Suprapubic skin (tissue), 4 donors: ENCODE results near the gene TRMT6.

DNA sequence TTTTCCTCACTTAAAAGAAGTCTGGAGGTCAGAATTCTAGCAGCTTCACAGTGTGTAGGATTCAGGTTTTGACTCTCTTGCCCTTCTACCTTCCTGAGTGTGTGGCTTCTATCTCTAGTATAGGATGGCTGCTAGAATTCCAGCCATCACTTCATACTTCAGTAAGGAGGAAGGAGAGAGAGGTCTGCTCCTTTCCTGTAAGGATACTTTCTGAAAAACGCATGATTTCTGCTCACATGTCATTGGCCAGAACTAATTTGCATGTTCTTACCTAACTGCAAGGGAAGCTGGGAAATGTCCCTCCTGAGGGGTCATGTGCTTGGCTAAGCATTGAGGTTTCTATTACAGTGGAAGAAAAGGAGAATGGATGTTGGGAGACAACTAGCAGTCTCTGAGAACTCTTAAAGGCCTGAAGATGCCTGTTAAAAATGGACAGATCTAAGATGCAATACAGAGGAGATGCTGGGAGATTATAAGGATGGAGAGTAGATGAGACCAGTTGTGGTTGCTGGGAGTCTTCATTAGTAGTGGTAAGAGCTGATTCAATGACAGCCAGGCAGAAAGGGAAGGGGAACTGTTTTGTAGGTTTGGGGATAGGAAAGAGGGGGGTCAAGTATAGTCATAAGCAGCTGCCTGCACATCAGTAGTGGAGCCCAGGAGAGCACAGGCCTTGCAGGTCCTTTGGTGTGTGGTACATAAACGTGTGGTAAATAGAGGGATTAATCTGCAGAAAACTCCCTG, 20.2 kb downstream of the CDS2 start:
- PRO-cap, result no peak
- RAMPAGE, long total RNA, 4 experiments, result no peak in any of the 4 experiments

DNA sequence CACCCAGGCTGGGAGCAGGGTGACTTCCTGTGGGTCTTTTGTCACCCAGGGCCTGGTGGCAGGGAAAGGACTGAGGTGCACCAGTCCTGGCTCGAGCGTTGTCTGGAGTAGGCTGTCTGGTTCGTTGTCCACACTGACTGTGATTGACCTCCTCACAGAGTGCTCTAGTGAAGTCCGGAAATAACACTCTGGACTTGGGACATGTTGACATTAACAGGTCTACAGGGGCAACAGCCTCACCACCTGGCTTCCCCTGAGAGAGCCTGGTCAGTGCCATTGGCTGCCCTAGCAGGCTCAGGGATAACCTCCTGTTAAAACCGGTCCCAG, 46.0 kb downstream of the CDS2 start:
- PRO-cap, result no peak
- RAMPAGE, long total RNA, 4 experiments, result no peak in any of the 4 experiments

DNA sequence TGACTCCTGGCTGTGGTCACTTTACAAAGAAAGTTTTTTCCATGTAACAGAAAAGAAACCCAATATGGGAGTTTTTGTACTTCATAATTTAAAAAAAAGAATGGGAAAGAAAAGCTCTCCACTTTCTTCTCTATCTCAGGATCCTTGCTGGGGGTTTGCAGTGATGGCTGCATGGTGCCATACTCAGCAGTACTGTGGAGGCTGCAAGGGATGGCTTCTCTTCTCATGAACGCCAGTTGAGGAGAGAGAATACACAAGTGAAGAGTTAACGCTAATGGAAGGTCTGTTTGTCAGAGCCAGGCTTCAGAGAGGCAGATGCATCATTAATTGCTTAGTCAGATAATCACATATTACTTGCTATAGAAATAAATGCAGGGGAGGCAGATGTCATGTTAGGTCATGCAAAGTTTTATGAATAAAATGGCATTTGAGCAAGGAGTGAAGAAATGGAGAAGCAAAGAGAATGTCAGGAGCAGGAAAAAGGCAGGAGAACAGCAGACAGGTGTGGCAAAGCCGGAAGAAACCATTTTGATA, 51.2 kb downstream of the CDS2 start:
- PRO-cap, result no peak
- RAMPAGE, long total RNA, 4 experiments, result no peak in any of the 4 experiments

DNA sequence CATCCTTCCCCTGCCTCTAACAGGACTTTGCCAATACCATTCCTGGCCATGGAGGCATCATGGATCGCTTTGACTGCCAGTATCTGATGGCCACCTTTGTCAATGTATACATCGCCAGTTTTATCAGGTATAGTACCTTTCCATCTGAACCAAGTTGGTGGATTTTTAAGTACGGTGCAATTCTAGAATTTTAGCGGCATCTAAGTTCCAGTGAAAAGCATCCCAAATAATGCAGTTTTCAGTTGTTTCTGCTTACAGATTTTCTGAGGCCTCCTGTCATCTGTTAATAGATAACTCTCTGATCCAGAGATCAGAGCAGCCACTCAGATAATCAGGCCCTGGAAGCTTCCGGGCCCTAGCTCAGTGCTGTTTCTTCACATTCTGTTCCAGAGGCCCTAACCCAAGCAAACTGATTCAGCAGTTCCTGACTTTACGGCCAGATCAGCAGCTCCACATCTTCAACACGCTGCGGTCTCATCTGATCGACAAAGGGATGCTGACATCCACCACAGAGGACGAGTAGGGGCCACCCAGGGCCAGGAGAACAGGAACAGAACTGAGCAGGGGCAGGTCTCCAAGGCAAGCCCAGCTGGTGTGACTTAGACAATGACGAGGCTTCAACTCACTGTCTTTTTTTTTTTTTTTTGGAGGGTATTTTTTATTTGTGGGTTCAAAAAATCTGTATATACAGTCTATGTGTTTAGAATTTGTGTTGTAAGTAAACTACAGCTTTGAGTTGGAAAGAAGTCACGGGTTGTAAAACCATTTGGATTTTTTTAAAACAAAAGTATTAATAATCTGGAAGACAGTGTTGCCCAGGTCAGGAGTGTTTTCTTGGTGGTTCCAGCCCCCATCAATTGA, 63.1 kb downstream of the CDS2 start:
- PRO-cap, result no peak
- RAMPAGE, long total RNA, 4 experiments, result no peak in any of the 4 experiments

GRCh38 chr20:5540668-5541024, 70.2 kb downstream of the GPCPD1 start:
- PRO-cap, result no peak
- RAMPAGE, long total RNA, 4 experiments, result no peak in any of the 4 experiments

- PRO-cap, result no peak
- RAMPAGE, long total RNA, 4 experiments, result no peak in any of the 4 experiments
Observed at GRCh38 chr20:5545149-5546325, 65.3 kb downstream of the GPCPD1 start.

DNA sequence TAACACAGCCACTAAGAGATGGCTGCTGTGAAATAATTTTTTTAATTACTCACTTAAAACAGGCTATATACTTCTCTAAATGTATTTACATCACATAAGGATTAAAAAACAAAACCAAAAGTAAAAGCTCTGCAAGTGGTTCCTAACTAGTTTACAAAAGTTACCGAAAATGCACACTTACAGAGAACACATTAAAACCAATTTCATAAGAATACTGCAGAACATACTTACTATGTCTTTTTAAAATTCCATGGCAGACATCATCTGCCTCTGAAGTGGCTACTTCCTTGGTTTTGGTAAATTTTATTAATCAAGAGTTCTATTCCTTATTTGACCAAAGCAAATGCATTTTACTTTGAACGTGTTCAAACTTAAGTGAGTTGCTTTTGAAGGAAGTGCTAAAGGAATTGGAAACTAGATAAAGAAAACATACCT, 17.9 kb downstream of the GPCPD1 start:
- PRO-cap, result no peak
- RAMPAGE, long total RNA, 4 experiments, result no peak in any of the 4 experiments

DNA sequence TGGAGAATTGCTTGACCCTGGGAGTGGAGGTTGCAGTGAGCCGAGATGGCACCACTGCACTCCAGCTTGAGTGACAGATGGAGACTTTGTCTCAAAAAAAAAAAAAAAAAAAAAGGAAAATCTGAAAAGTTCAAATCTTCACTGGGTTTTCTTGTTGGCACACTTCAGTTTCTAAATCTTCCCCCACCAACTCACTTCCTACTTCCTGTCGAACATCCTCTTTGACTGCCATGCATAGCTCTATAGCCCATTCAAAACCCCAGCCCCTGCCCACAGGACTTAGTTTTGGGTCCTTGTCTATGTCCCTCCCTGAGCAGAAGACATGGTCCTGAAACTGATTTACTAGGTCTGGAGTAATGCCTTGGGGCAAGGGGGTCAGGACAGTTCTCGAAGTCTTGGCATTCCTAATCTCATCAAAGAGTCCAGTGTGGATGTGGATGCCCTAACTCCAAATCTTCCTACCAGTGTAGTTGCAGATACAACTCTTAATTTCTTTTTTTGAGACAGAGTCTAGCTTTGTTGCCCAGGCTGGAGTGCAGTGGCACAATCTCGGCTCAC, 42.4 kb upstream of the GPCPD1 start:
- PRO-cap, result no peak
- RAMPAGE, long total RNA, 4 experiments, result no peak in any of the 4 experiments

- PRO-cap, result no peak
- RAMPAGE, long total RNA, 4 experiments, result no peak in any of the 4 experiments
Observed at GRCh38 chr20:5656967-5658008, 46.5 kb upstream of the GPCPD1 start.

- PRO-cap, result no peak
- RAMPAGE, long total RNA, 4 experiments, result no peak in any of the 4 experiments
Observed at GRCh38 chr20:5780869-5781267, 30.7 kb downstream of the SHLD1 start.

GRCh38 chr20:5823100-5823572, 72.9 kb downstream of the SHLD1 start:
- PRO-cap, result no peak
- RAMPAGE, long total RNA, 4 experiments, result no peak in any of the 4 experiments

DNA sequence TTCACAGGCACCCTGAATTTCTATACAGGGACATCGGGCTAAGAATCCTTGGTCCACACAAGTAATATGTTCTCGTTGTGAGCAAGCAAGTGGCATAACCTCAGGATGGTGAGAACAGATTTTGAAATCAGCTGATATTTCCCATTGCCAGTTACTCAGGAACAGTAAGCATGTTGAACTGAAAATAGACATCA, 48.7 kb upstream of the CHGB start:
- PRO-cap, result no peak
- RAMPAGE, long total RNA, 4 experiments, result no peak in any of the 4 experiments

DNA sequence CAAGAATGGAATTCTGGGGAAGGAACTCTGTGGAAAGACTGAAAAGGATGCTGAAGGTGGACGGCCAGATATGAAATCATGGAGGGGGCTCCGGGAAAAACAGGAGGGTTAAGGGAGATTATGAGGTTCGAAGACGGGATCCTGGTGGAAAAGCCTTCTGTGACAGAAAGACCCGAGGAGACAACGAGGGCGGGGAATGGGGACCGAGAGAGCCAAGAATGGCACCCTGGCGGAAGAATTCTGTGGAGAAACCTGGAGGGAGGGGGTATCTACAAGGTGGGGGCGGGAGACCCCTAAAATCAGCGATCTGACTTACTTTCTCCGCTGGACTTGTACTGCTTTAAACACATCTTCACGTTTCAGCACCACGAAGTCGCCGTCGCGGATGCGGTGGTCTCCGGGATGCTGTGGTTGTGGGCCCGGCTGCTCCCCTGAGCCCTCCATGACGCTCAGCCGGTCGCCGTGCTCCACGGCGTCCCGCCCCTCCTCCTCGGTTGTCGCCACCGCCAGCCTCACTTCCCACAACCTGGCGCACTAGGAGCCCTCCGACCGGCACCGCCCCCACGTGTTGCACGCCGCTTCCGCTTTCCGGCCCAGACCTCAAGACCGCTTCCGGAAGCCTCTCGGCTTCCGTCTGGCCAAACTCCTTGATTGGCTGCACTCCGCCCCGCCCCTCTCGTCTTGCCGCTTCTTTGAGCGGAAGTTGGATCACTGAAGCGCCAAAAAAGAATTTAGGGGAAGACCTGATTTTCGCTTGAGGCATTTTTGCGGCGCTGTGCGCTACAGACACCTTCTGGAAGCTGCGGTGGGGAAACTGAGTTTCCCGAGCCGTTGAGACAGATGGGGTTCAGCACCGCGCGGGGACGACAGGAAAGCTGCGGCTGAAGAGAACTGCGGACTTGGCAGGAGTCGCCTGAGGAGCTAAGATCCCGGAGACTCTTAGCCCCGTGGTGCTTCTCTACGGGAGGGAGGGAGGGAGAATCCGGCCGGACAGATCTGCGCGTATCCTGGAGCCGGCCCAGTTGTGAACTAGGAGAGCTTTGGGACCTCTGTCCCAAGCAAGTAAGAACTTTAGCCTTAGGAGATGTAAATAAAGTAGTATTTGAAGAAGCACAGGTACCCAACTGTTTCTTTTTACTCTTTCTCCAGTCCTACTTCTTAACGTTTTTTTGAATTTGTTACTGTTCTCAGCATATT, at the start of gene TRMT6:
Gene TRMT6, minus strand, starts transcription at position 572 of the 1,197 bp plus-strand sequence.
- PRO-cap, result bidirectional peak, plus-strand start at position 689 of the sequence, minus-strand start at position 489 of the sequence
- RAMPAGE, long total RNA, 4 experiments, result start-site peak on the plus strand in 3 of 4 experiments, centred at positions 696 to 966 of the sequence, 7 to 74 reads per replicate; start-site peak on the minus strand in 4 of 4 experiments, centred at positions 518 to 539 of the sequence, 102 to 442 reads per replicate

- PRO-cap, result no peak
- RAMPAGE, long total RNA, 4 experiments, result no peak in any of the 4 experiments
Observed at GRCh38 chr20:6022931-6023503, 17.1 kb downstream of the CRLS1 start.

- PRO-cap, result no peak
- RAMPAGE, long total RNA, 4 experiments, result no peak in any of the 4 experiments
Observed at GRCh38 chr20:6030588-6031590, 23.0 kb downstream of the LRRN4 start.

DNA sequence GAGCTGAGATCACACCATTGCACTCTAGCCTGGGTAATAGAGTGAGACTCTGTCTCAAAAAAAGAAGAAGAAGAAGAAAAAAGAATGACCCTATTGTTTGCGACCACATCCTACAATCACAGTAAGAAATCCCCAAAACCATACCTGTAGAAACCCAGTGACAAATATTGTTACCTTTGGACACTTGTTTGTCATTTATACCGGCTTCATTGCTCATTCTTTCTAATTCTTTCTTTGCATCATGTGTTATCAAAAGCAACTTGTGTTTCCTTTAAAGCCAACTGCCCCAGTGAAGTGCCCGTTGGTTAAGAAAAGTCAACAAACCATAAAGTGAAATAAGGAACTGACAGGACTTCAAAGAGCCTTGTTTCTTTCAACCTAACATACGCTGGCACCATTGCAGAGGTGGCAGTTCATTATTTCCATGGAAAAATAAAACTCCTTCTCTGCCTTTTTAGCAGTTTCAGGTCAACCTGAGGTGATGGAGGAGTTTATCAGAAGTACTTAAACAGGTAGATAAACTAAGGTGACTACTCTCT, 28.9 kb downstream of the FERMT1 start:
- PRO-cap, result no peak
- RAMPAGE, long total RNA, 4 experiments, result no peak in any of the 4 experiments

- PRO-cap, result no peak
- RAMPAGE, long total RNA, 4 experiments, result no peak in any of the 4 experiments
Observed at GRCh38 chr20:6698052-6698464, 69.4 kb upstream of the BMP2 start.

DNA sequence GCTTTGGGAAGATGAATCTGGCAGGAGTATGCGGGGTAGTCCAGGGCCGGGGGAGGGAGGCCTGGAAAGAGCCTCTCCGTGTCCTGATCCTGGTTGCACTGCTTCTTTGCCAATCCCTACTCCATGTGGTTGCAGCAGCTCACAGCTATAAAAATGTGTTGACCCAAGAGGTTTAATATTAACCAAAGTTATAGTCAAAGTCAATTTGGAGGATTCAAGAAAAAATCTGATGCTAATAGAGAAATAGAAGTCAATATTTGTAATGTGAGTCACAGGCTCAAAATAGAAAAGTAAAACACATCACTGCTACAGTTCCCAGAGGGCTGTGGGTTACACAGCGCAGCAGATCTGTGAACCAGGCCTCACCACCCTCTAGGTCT, 63.3 kb upstream of the BMP2 start:
- PRO-cap, result no peak
- RAMPAGE, long total RNA, 4 experiments, result no peak in any of the 4 experiments

GRCh38 chr20:6735645-6736448, 31.6 kb upstream of the BMP2 start:
- PRO-cap, result no peak
- RAMPAGE, long total RNA, 4 experiments, result no peak in any of the 4 experiments

GRCh38 chr20:6768062-6768940, 815 bp downstream of the BMP2 start:
- PRO-cap, result no peak
- RAMPAGE, long total RNA, 4 experiments, result start-site peak on the plus strand in 1 of 4 experiments, at chr20:6768262-6768844 at its widest, 39 reads per replicate